Occipital lobe (tissue), 2 donors: ENCODE results near the genes CRTAM, SCN3B and OR8G1.

- RAMPAGE, long total RNA = no peak
Observed at GRCh38 chr11:121931888-121932130, 184.2 kb downstream of the BLID start.

GRCh38 chr11:122104259-122104814 is 11.7 kb downstream of the BLID start:
- RAMPAGE, long total RNA = no peak

DNA sequence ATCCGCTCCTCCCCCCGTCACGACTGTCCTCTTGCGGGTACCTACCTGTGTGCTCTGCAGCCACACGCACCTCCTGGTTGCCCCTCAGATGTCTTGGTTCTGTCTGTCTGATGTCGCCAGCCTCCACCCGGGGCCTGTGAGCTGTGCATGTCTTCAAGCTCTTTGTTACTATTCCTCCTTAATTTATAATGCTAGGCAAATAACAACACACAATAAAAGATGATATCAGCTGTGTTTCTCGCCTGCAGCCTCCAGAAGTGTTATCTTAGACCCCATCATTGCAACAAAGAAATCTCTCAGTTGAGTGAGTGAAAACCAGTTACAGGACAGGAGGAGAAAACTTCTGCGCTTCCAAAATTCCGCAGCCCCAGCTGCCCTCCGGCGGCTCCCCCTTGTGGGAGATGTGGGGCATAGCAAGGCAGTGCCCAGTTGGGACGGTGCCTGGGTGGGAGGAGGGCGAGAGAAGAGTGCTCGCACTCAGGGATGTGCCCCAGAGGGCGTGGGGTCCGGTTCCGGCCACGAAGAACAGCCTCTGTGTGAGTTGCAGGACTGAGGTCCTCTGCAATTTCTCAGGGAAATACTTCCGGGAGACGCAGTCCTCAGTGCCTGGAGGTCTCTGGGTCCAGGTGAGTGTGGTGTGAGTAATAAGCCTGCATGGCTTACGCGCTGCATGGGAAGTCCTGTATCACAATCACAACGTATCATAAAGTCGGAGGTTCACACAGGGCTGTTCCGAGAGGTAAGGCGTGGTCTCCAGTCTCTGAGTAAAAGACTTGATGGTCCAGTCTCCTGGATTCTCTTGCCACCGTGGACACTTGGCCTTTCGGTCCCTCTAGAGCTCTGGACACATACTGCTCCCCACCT is 86.9 kb upstream of the BLID start:
- RAMPAGE, long total RNA = no peak

- RAMPAGE, long total RNA = no peak
Observed at GRCh38 chr11:122205324-122205924, 89.4 kb upstream of the BLID start.

DNA sequence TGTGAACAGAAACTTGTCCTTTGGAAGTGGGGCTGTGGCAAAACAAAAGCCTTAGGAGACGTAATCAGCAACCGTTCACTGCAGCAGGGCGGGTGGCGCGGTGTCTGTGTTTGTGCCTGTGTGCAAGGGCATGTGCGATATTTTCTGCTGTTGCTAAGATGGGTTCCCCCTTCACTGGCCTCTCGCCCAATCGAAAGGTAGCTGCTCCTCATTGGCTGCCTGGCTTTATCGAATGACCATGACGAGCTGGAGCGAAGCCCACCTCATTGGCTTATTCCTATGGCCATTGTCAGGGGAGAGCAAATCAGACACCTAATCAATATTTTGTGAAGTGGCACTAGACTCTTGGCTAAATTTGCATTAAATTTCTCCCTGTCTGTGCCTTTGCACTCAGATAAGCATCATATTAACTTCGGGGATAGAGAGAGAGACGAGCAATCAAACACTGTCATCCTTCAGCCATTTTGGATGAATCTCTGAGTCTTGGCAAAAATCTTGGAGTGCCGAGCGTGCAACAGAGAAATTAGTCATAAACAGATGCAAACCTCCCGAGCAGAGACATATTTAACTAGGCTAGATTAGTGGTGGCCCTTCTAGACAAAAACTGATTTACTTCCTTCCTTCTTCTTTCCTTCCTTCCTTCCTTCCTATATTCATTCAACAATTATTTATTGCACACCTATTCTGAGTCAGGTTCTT is 114.2 kb upstream of the BLID start:
- RAMPAGE, long total RNA = no peak

GRCh38 chr11:122353970-122354458 is 238.0 kb upstream of the BLID start:
- RAMPAGE, long total RNA = no peak

DNA sequence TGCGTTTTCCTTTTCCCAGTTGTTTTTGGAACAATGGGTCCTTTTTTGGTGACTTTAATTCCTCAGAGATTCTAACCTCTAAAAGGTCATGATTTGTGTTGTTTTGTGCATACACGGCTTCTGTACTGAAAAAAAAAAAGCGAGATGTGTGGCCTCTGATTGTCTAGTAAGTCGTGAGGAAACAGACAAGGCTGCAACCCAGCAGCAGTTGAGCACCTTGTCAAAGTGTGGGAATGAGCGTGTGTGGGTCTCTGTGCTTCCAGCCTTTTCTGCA is 64.4 kb upstream of the CRTAM start:
- RAMPAGE, long total RNA = no peak

DNA sequence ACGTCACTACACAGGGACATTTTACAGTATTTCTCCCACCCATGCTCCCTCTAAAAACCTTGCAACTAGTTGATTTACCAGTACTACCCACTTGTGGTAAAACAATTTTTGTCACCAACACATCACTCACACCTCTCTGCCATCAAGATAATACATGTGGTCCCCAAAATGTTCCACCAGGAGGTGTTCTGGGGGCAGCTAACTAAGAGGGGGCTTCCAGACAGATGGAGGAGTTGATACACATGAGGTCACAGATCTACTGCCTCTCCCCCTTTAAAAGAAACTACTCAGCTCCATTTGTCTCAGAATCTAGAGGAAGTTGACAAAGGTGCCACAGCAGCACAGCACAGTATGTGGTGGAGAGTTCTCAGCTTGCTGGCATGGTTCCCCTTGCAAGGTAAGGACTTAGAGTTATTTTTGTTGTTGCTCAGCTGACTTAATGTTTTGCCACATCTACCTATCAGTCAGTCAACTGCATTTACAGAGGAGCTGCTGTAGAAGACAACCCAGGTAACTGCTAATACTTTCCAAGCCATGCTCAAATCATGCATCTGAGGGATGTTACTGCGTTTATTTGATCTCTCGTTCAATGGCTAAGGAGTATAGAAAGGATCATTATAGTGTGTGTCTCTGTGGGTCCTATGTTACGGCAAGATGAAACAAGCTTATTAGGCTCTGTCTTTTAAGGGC is at the start of gene CRTAM:
TSS of gene CRTAM (plus strand) at position 305 of the 690 bp plus-strand sequence.
- RAMPAGE, long total RNA = no peak

GRCh38 chr11:122864224-122864820 is 18.2 kb upstream of the JHY start:
- RAMPAGE, long total RNA = no peak

GRCh38 chr11:123065499-123066379 is 3.8 kb upstream of the HSPA8 start:
- RAMPAGE, long total RNA = no peak

GRCh38 chr11:123103420-123103715 is 41.4 kb upstream of the HSPA8 start:
- RAMPAGE, long total RNA = no peak

GRCh38 chr11:123122059-123123017 is 60.4 kb upstream of the HSPA8 start:
- RAMPAGE, long total RNA = no peak

- RAMPAGE, long total RNA = no peak
Observed at GRCh38 chr11:123195638-123196658, 900 bp upstream of the CLMP start.

GRCh38 chr11:123526364-123526804 is 96.3 kb downstream of the GRAMD1B start:
- RAMPAGE, long total RNA = no peak

GRCh38 chr11:123542334-123542772 is 112.1 kb downstream of the SCN3B start:
- RAMPAGE, long total RNA = no peak

DNA sequence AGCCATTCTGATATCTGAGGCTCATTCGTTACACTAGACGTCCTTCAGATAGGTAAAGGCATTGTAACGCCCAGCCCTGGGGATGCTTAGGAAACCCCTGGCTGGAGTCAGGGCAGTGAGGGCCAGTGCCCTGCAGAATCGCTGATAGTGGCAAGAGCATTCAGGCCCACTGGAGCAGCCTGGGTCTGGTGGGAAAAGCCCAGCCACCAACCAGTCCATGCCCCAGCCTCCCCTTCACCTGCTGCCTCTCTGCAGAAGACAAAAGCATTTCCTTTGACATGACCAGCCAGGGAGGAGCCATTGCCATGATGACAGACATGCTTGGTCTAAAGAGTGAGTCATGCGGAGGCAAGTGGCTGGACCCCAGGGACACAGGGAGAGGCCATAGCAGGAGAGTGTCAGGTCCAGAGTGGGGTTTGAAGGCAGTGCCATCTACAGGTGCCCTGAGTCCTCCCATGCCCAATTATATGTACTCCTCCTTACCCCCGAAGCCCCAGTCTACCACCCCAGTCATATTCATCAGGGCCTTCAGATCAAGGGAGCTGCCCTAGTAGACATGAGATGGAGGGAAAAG is 67.5 kb downstream of the SCN3B start:
- RAMPAGE, long total RNA = no peak

DNA sequence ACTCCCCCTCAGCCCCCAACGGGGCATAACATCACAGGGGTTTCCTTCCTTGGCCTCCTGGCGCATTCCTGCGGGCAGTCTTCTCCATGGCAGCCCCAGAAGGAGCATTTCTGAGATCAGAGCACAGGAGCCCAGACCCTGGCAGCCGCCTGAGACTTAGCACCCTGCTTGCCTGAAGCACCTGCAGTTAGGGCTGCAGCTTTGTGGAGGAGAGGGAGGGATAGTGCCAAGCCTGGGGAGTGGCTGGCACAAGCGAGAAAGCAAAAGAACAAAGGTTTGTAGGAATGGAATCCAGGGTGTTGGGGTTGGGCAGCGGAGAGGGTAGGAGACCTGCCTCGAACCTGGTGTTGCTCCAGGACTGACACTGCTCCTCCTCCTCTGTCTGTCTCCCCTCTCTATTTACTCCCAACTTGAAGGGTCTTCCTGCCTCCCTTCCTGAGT is 66.9 kb downstream of the SCN3B start:
- RAMPAGE, long total RNA = no peak

GRCh38 chr11:123653766-123655235 is at the start of gene SCN3B:
Gene SCN3B (minus strand): TSS chr11:123654624.
- RAMPAGE, long total RNA = start-site peak on the minus strand at chr11:123654558-123654633, 283 and 226 reads in 2 replicates

DNA sequence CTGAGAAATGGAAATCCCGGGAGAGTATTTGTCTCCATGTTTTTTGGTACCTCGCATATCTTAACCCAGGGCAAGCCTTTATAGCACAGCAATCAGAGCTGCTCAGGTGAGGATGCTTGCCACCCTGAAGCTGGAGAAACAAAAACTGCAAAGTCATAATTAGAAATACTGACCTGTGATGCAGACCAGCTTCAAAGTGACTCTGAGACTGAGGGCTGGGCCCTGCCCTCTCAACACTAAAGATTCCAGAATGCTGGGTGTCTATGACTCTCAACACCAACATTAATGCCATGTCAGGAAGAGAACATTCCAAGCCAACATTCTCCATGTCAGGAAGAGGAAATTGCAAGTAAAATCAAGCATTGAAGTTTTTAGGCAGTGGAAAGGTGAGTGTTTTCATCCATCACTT is at the start of gene OR8G1:
TSS of gene OR8G1 (plus strand) at position 117 of the 409 bp plus-strand sequence.
- RAMPAGE, long total RNA = no peak

DNA sequence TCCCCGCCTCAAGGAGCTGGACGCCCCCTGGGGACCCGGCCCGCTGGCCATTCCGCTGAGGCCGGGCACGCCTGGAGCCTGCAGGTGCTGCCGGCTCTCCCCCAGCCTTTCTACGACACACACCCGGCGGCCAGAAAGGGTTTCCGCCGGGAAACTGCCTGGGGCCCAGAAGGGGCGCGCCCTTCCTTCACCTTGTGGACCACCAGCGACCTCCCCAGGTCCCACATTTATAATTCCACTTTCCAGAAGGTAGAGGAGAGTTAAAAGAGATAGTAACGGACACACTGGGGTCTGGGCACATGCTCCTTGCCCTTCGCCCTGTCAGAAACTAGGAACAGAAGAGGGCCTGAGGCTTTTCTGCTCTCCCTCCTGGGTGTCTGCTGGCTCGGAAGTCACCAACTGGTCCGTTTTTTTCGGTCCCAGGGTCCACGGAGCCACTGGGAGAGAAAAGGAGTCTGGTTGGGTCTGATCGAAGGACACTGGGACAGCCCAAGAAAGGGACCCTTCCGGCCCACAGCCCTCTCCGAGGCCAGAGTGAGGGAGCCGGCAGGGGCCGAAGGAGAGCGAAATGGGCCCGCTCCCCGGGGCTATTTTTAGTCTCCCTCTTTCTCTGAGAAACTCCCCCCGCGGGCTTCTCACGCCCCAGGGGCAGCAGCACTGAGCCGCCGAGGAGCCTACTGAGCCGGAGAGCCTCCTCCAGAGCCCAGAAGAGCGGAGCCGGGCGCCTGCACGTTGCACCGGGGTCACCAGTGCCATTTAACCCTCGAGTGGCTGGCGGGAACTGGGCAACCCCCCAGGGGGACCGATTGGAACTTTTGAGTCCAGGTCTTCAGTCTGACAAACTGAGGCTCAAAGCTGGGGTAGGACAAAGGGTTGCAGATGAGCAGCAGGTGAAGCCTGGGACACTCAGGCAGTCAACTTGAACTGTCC is 2.0 kb downstream of the ESAM start:
- RAMPAGE, long total RNA = no peak